ENCODE measurements around a stretch of chrX.

GRCh38 chrX:16807979-16808548 is 21.8 kb downstream of the TXLNG start:
- PRO-cap = no peak

DNA sequence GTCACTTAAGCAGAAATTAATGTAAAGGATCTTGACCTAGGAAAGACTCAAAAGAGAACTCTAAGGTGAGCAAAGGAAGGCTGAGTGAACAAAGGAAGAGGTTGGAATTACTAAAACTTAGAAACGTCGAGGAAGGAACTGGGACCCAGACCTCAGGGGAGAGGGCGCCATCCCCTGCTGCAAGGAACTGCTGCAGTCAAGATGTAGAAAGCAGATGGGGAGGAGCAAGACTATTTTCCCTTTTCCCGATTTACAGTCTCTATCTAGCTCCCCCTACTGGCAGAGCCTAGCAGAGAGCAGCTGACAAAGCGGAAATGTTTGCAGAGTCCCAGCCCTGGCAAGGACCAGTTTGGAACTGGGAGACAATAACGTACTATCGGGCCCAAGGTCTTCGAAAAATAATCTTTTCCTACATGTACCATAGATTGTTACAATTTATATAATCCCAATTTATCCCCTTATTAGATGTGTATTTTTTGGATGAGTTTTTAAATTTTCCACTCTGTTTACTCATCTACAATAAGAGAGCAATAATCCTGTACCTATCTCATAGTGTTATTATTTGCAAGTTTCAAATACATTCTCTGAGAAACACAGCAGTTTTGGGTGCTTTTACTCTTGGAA is 22.7 kb upstream of the RBBP7 start:
- PRO-cap = no peak

DNA sequence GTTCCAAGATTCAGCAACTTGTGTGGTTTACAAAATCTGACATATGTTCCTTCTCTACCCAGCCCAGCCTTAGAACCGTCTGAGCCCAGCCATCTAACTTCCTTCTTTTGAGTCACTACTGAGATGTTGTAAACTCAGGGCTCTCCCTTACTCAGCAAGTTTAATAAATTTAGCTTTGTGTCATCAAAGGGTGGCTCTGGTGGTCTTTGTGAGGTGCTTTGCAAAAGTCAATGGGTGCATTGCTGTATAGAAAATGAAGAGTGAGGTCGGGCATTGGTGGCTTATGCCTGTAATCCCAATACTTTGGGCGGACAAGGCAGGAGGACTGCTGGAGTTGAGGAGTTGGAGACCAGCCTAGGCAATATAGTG is 32.3 kb upstream of the REPS2 start:
- PRO-cap = no peak

DNA sequence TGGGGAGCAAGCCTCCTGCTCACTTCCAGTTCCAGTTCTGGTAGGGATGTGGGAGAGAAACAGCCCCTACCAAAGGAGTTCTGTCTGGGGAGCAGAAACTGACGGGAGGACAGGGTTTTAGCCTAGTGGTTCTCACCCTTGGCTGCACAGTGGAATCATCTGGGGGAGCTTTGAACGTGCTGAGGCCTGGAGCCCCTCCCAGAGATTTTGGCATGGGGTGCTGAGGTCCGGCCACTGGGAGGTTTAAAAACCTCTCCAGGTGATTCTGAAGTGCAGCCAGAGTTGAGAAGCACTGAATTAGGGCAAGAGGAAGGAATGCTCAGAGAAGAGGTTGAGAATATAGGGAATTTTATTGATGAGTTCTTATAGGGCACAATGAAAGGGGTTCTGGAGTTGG is 162.6 kb downstream of the REPS2 start:
- PRO-cap = no peak

DNA sequence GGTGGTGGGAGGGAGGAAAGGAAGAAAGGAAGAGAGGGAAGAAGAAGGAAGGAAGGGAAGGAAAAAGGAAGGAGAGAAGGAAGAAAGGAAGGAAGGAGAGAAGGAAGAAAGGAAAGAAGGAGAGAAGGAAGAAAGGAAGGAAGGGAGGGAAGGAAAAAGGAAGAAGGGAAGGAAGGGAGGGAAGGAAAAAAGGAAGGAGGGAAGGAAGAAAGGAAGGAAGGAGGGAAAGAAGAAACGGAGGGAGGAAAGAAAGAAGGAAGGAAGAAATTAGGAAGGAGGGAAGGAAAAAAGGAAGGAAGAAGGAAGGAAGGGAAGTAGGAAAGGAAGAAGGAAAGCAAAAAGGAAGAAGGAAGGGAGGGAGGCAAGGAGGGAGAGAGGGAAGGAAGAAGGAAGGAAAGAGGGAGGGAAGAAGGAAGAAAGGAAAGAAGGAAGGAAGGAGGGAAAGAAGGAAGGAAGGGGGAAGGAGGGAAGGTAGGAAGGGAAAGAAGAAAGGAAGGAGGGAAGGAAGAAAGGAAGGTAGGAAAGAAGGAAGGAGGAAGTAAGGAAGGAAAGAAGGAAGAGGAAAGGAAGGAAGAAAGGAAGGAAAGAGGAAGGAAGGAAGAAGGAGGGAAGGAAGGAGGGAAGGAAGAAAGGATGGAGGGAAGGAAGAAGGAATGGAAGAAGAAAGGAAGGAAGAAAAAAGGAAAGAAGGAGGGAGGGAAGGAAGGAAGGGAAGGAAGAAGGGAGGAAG is 18.8 kb upstream of the SCML1 start:
- PRO-cap = no peak

DNA sequence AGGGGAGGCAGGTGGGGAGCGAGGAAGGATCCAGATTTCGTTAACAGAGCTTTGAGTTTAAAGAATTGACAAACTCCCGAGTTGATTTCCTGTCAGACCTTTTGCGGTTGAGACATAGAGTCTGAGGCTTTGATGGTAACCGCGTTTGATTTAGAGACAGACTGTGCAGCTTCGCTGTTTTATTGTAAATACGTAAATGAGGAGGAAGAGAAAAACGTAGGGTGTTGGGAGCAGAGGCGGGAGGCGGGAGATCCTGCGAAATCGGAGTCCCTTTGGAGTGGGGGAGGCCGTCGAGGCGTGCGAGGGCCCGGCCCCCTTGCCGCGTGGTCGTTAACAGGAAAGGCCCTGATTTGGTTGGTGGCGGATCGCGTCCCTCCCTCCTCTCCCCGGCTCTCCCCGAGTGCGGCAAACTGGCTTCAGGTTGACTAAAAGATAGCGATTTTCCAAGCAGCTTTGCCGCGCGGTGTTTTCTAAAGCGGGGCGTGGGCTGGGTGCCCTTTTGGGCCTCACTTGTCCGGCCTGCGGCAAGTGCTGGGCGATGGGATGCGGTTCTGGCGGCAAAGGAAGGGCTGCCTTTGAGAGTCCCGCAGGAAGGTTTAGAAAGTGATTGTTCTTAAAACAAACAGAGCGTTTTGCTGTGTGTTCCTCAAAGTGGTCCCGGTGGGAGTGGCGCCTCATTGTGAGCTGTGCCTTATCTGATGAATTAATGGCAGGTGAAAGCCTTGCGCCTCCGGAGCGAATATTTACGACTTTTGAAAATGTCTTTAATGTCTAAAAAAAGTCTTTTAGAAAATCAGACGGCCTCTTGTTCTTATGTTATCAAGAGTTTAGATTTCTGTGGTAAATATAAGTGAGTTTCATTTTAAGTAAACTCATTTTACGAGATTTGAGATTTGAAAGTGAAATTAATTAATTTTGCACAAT is 941 bp downstream of the SCML1 start:
- PRO-cap = no peak

DNA sequence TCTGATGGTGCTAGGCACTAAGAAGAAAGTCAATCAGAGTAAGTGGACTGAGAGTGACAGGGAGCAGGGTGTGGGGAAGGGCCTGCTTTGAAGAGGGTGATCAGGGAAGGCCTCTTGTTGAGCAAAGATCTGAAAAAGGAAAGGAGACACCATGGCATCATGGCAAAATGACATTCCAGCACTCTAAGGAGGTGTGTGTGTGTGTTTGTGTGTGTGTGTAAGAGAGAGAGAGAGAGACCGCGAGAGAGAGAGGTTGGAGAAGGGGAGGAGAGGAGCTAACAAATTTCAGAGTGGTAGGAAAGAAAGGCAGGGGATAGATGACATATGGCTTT is 39.8 kb downstream of the RAI2 start:
- PRO-cap = no peak

GRCh38 chrX:18587812-18588127 is 84.1 kb downstream of the RS1 start:
- PRO-cap = no peak

- PRO-cap = unidirectional peak, minus-strand start at chrX:18674696
Measured at GRCh38 chrX:18674400-18674819, 2.5 kb upstream of the RS1 start.

GRCh38 chrX:18886042-18887207 is 97.5 kb downstream of the PHKA2 start:
- PRO-cap = bidirectional peak, plus-strand start at chrX:18886444, minus-strand start at chrX:18886387; bidirectional peak, plus-strand start at chrX:18886644, minus-strand start at chrX:18886507; bidirectional peak, plus-strand start at chrX:18887029, minus-strand start at chrX:18886826

DNA sequence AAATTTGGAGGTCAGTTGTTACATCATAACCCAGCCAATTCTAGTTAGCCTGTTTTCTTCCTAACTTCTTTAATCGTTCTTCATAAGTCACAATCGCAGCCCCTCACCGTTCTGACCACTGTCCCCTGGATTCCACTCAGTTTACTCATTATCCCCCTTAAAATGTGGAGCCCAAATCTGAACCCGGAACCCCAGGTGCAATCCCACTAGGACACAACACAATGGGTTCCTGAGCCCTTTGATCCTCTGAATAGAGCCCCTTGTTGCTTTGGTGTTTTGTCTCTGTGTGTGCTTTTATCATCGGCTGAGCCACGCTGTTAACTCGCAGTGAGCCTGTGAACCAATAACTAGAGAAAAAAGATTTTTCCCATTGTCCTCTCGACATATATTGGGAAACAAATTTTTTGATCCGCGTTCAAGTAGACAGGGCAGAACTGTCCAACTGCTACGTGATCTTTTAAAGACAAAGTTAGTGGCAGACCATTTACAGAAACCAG is 661 bp upstream of the PDHA1 start:
- PRO-cap = no peak

DNA sequence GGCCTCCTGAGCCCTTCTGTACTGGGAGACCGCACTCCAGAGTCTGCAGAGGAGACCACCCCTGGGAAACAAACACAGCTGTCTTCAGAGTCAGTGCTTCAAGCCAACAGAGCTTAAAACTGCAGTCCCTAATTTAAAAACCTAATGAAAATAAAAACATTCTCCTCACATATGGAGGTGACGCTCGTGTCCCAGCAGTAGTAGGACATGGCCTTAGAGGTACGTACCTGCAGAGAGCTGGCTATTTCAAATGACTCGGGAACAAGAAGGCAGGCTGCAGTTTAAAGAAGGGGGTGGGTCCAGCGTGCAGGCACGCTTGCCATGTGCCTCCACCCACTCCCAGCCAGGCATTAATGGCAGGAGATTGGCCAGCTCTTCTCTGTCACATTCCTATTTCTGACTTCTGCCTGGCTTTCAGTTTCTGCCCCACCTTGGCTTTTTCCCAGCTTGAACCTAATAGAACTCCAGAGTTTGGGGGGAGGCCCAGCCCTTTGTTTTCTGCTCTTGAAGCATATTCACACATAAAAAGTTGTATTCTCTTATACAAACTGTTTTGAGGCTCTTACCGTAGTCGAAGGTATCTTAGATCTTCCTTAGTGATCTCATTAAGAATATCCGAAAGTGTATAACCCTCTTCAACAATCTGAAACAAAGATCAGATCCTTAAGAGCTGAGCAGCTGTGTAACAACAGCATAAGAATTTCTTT is 17.2 kb downstream of the PDHA1 start:
- PRO-cap = no peak

- PRO-cap = no peak
Measured at GRCh38 chrX:19448744-19449078, 66.6 kb downstream of the MAP3K15 start.

- PRO-cap = no peak
Measured at GRCh38 chrX:19682849-19683413, 167.6 kb upstream of the MAP3K15 start.

DNA sequence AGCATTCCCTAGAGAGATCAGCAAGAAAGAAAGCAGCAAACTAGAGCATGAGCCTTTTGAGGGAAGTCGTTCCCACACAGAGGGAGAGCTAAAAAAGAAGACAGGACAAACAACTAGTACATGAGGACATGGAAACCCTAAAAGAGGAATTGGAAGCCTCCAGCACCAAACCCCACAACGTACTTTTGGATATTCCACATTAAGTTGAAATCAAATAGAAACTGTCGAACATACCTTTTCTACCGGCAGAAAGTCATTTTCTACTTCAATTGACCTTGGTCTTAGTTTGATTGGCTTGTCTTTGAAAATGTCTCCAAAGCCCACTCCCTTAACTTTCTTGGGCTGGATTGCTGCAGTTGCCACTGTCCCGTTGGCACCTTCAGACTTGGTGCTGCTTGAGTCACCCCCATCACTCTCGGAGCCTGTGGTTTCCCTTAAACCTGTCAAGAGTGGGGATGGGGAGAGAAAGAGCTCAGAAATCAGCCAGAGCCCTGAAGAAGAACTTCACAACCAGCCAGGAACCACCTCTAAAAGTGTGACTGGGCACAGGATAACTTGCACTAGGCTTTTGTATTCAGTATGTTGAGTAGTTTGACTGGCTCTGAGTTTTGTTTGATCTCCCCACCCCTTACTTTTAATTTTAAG is 168.4 kb upstream of the MAP3K15 start:
- PRO-cap = no peak

DNA sequence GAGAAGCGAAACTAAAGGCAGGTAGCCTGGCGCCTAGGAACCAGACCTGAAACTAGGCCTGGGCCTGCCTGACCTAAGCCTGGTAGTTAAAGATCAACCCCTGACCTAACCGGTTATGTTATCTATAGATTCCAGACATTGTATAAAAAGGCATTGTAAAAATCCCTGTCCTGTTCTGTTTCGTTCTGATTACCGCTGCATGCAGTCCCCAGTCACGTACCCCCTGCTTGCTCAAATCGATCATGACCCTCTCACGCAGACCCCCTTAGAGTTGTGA is 131.8 kb downstream of the SH3KBP1 start:
- PRO-cap = no peak

GRCh38 chrX:19772594-19773215 is 114.7 kb downstream of the SH3KBP1 start:
- PRO-cap = no peak

- PRO-cap = no peak
Measured at GRCh38 chrX:19807376-19807918, 80.0 kb downstream of the SH3KBP1 start.

- PRO-cap = no peak
Measured at GRCh38 chrX:19836084-19836829, 51.1 kb downstream of the SH3KBP1 start.

DNA sequence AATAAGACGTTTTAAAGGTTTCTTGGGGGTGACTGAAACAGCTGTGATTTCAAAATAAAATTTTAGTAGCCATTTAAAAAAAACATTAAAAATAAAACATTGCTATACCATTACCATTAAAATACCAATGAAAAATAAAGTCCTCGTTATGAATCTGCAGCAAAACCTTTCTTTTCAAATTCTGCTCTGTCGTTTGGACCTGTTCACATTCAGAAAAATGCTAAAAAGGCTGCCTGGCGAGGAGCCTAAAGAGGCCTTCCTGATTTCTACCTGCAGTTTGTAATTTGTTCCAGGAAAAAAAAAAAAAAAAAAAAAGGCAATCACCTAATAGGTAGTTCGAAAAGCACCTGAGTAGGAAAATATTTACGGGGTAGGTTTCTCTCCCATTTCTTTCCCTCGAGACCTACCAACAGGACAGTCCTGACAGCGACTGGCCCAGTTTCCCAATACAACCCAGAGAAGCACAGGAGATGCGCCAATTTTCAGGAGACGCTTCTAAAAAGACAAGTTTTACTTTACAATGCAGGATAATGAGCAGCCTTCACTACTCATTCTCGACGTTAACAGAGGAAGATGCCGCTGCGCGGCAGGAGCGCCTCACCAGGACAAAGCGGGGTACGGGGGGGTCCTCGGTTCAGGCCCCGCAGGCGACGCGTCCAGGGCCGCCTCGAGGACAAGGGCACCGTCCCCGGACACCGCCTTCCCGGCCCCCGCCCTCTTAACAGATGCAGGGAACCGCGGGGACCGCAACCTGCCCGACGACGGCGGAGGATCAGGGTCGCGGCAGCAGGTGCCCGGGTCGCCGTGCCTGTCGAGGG is 803 bp downstream of the BCLAF3 start:
- PRO-cap = no peak

Measured in left cardiac atrium (tissue), 1 donor.